SUDHL5 (cell line): ENCODE measurements around a stretch of chr6.

DNA sequence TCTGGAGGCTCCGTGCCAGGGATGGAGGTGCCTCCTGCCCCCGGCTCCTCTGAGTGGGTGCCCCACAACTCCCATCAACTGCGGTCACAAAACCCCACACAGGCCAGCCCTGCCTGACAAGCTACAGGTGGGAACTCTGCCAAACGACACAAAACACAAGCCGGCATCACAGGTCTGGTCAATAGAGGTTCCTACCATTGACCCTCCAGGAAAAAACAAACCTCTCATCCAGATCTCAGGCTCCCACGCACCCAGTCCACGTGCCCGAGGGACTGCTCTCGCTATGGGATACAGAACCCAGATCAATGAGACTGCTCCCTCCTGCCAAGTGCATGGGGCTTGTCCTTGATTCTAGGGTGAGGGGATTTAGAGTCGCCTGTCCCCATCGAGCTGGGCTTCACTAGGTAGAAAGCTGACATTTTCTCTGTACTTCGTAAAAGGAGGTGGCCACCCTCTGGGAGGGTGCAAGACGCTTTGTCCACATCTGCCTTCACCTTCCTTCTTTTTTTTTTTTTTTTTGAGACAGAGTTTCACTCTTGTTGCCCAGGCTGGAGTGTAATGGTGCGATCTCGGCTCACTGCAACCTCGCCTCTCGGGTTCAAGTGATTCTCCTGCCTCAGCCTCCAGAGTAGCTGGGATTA, 48.7 kb downstream of the DACT2 start:
- PRO-cap, result no peak

- PRO-cap, result no peak
Measured at GRCh38 chr6:168302602-168302819, 17.1 kb downstream of the DACT2 start.

- PRO-cap, result no peak
Measured at GRCh38 chr6:168412826-168413199, 28.2 kb upstream of the SMOC2 start.

DNA sequence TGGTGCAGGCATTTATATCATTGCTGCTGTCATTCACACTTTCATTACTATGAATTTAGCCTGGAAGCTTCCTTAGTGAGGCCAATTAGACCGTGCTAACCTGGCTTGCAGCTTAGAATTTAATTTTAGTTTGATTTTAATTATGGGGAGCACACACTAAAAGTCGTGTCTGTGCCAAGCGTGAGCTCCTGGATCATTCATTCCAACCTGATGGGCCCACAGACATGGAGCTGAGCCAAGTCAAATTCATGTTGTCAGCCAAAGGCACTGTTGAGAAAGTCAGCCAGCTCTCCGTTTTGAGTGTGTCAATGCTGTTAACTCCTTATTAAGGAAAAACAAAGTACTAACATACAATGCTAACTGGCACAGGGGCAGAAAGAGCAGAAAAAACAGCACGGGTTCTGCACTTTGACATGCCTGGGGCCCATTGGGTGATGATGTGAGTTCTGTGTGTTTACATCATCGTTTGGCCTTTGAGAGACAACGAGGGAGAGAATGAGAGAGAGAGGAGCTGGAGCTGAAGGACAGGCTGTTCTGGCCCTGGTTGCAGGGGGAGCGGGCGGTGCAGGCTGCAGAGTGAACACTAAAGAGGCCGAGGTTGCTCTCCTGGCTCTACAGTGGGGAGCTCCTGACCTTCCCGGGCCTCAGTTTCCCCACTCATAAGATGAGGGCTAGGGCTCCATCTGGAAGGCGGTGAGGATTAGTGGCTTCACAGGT, 85.8 kb downstream of the SMOC2 start:
- PRO-cap, result no peak

GRCh38 chr6:168641425-168641871, 200.5 kb downstream of the SMOC2 start:
- PRO-cap, result no peak

DNA sequence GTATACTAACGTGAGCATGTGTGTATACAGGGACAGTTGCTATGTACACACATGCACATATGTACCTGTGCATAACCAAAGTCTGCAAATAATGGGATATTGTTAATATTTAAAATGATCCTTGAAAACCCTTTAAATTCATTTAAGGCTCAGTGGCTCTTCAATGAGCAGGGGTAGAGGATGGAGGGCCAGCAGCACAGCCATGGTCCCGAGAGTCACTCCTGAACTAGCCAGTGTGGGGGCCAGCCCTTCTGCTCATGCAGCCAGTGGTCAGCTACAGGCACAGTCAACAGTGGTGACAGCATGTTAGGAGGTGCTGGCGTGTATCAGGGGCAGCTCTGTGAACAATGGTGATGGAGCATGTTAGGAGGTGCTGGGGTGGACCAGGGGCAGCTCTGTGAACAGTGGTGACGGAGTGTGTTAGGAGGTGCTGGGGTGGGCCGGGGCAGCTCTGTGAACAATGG, 378.6 kb downstream of the THBS2 start:
- PRO-cap, result no peak

DNA sequence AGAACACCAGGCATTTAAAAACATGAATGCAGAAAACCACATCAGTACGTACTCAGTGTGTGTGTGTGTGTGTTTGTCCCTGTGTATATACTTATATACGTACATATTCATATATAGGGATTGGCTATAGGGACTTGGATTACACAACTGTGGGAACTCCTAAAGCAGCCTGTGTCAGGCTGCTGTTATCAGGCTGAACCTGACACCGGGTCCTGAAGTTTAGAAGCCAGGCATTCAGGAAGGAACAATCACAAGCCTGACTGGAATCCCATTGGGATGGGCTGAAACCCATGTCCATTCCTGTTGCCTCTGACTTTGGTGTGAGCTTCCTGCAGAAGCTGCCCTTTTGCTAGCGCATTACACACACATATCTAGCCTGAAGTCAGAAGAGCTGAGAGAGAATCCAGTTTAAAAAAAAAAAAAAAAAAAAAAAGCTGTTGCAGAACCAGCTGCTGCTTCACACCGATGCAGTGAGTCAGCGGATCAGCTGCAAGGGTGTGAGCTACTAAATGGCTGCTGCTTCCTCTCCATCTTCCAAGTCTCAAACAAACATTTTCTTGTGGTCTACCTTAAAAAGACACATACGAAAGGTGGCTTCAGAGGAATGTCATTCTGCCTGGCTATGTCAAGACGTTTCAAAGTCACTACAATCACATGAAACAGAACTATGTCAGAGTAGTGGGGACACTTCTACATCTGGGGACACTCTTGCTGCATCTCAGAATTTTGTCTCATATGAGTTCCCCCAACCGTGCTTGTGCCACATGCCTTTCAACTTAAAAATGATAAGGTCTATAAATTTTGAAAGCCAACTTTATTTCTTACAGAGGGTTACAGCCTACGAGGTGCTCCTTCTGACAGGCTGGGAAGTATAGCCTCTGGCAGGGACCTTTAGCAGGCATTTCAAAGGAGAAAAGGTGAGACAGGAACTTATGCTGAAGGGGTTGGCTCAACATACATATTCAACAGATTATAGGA, 347.9 kb downstream of the THBS2 start:
- PRO-cap, result no peak

- PRO-cap, result no peak
Measured at GRCh38 chr6:169145777-169146256, 107.8 kb downstream of the THBS2 start.

GRCh38 chr6:169224944-169225725, 28.5 kb downstream of the THBS2 start:
- PRO-cap, result no peak

GRCh38 chr6:169386300-169387326, 133.0 kb upstream of the THBS2 start:
- PRO-cap, result no peak

GRCh38 chr6:169424758-169425469, 171.3 kb upstream of the THBS2 start:
- PRO-cap, result no peak

GRCh38 chr6:169450619-169451436, 197.2 kb upstream of the THBS2 start:
- PRO-cap, result no peak

GRCh38 chr6:169589324-169590248, 112.2 kb downstream of the WDR27 start:
- PRO-cap, result no peak

- PRO-cap, result no peak
Measured at GRCh38 chr6:169669835-169670316, 32.0 kb downstream of the WDR27 start.

GRCh38 chr6:169690301-169690835, 11.5 kb downstream of the WDR27 start:
- PRO-cap, result no peak

DNA sequence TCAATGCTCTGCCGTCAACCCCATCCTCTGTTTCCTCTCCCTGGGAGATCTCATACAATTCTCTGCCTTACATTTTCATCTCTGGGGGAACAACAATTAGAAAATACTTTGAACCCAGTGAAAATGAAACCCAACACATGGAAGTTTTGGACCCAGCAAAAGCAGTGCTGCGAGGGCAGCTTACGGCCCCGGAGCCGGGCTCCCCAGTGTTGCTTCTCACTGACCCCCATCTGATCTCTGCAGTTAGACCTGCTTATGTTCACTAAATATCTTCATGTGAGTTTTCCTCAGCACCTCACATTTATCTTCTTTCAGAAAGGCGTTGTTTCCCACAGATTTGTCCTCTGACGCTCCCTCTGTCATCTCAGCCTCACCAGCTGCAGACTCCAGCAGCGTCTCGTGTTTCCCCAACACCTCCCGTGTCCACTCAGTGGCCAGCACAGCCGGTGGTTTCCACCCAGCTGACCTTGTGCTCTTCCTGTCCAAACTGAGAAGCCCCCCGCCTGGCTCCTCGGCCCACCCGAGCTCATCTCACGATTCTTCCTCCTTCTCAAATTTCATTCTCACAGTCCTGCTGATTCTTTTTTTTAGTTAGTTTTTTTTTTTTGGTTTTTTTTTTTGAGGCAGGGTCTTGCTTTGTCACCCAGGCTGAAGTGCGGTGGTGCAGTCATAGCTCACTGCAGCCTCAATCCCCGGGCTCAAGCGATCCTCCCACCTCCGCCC, 12.4 kb downstream of the ERMARD start:
- PRO-cap, result no peak

DNA sequence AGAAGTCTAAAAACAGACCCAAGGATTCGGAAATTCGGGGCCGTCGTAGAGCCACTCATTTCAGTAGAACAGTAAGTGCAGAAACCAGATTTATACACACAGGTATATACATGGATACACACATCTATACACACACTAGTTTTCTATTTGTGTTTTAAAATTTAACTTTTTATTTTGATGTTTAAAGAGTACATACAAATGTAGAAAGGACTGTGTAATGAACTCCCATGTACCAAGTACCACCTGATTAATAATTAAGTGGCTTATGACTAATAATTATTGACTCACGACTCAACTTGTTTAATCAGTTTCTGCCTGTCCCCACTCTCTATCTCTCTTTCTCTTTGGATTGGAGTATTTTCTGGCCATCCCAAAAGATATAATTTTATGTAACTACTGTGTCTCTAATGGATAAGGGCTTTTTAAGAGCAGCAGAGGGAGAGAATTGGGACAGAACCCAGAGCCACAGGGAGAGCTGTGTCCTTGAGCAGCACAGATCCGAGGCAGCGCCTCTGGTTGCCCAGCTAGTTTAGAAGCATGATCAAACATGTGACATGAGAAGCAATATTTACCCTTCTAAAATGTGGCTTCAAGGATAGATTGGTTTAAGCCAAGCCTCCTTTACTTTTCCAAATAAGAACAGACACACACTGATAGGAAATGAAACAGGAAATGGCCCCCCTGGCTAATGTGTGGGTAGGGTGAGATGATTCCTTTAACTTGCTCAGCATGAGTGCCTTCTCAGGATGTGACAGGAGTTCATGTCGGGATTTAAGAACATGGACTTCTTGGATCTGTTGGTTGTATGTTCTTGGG, 80.9 kb downstream of the ERMARD start:
- PRO-cap, result no peak

DNA sequence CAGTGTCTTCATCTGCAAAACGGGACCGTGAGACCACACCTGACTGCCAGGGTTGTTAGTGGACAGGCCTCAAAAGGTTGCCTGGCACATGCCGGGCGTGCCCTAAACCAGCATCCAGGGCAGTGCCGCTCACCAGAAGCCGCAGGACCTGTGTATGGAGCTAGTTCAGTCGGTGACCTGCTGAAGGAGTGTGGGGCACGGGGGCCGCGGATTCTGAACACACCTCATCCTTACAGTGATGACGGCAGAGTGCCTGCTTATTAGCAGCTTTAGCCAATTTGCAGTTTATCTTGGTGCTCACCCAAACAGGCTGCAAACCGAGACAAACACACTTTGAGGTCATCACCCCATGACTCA, 153.6 kb downstream of the ERMARD start:
- PRO-cap, result no peak

DNA sequence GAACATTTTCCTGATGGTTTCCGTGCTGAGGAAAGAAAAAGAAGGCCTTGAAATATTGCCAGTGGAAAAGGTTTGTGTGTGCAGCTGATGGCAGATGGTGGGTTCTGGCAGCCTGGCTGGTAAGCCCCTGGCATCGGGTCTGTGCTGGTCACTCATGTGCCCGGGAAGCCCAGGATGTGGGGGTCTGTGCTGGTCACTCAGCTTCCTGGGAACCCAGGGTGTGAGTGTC, 153.9 kb downstream of the ERMARD start:
- PRO-cap, result no peak

GRCh38 chr6:170022426-170022837, 268.4 kb downstream of the DLL1 start:
- PRO-cap, result no peak